Fibroblast of the aortic adventitia (primary cell): ENCODE measurements around a stretch of chr10.

DNA sequence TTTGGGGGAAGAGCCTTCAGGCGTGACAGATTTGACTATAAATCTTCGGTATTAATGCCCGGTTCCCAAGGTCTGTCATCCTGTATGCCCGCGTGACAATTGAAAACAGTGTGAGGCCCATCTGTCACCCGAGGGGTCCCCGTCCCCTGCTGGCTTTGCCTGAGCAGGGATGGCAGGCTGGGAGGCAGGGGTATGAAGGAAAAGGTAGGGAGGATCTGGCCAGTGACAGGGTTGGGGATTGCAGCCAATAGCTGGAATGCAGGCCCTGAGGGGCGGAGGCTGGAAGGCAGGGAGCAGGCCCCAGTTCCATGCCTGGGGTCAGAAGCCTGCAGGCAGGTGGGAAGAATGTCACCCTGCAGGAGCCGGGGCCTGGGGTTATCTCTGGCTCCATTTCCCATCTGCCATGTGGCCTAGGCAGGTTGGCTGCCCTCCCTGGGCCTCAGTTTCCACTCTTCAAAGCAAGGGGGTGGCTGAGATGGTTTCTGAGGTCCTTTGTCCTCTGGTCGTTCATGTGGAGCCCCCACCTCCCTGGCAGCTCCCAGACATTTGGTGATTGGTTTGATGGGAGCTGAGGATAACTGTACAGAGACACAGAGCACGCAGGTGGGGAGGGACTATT lies 78.9 kb downstream of the CDH23 start:
- CAGE, long polyA plus RNA = no peak

DNA sequence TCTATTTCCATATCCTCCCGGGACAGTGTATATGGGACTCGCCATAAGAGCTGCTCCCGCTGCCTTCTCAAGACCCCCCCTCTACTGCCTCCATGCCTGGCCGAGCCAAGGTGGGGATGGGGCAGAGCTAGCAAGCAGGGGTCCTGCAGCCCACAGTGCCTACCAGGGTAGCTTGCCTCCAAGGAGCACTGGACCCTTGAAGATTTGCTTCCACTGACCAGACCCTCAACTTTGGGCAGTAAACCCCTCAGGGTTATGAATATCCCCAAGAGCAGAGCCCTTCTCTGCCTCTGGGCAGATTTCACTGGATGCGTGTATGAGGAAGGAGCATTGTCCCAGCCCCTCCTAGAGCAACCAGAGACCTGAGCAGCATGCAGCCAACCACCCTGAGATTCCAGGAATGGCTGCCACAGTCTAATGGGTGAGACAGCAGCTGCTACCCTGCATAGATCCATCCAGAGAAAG lies 25.9 kb upstream of the C10orf105 start:
- CAGE, long polyA plus RNA = no peak

- CAGE, long polyA plus RNA = no peak
Observed at GRCh38 chr10:71748516-71749516, 24.5 kb downstream of the VSIR start.

DNA sequence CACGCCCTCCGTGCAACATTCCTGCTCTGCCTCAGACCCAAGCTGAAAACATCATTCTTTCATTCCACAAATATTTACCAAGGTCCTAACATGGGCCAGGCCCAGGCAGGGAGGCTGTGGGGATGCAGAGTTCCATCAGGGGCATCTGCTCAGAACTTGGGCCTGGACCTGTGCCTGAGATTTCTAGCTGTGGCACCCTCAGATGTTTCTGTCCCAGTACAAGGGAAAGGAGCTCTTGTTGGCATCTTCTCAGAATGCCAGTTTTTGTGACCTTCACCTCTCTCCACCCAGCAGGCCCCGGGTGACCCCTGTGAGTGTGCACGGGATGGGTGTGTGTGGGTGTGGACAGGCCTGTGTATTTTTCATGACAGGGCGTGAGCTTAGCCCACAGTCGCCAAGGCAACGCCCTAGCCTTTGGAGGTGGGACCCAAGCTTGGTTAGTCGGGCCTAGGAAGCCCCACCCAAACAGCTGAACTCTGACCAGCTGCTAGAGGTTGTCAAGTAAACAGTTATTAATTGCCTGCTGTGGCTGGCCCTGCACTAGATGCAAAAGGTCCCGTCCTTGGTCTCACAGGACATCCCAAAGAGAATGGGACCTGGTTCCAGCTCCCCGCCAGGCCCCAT lies 6.3 kb downstream of the VSIR start:
- CAGE, long polyA plus RNA = no peak

DNA sequence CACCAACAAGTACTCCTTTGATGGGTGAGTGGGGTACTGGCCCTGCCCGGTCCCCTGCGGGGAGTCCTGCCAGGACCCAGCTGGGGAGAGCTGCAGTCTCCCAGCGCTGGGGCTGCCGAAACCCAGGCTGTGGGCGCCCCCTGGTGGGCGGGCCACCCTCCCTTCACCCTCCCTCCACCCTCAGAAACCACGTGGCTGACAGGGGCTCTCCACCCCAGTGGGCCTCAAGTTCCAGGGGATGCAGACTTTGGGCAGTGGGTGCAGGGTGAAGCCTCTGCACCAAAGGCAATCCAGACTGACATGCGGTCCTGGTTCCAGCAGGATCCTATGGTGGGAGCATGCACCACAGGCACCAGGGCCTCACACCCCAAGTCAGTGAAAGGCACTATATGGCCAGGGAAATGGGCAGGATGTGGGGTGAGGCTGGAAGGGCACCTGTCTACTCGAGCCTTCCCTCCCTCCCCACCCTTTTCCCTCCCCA lies 38.7 kb upstream of the VSIR start:
- CAGE, long polyA plus RNA = no peak

- CAGE, long polyA plus RNA = no peak
Observed at GRCh38 chr10:71835746-71836844, 15.0 kb downstream of the PSAP start.

GRCh38 chr10:71851644-71852128 lies 635 bp upstream of the PSAP start:
- CAGE, long polyA plus RNA = no peak

- CAGE, long polyA plus RNA = no peak
Observed at GRCh38 chr10:71889905-71890787, 39.1 kb upstream of the PSAP start.

- CAGE, long polyA plus RNA = no peak
Observed at GRCh38 chr10:71965457-71966113, 1.4 kb downstream of the CHST3 start.

GRCh38 chr10:71970699-71972024 lies 7.0 kb downstream of the CHST3 start:
- CAGE, long polyA plus RNA = no peak

- CAGE, long polyA plus RNA = no peak
Observed at GRCh38 chr10:71998806-71999211, 34.6 kb downstream of the CHST3 start.

- CAGE, long polyA plus RNA = no peak
Observed at GRCh38 chr10:72073589-72074091, 14.7 kb downstream of the SPOCK2 start.

- CAGE, long polyA plus RNA = no peak
Observed at GRCh38 chr10:72260356-72261443, 13.0 kb upstream of the DDIT4 start.

GRCh38 chr10:72275161-72275775 lies 1.5 kb downstream of the DDIT4 start:
- CAGE, long polyA plus RNA = no peak

DNA sequence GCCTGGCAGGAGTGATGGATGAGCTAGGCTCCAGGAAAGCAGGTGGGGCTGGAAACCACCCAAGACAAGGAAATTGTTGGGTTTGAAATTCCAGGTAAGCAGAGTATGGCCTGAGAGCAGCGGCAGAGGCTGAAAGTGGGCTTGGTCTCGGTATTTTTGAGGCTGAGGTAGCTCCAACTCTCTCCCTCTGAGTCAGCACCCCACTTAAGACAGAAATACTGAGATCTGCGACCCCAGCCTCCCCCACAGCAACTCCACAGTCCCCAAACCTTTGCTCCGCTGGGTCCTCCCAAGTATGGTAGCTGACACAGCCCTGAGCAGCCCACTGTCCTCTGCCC lies 18.6 kb downstream of the DDIT4 start:
- CAGE, long polyA plus RNA = no peak

DNA sequence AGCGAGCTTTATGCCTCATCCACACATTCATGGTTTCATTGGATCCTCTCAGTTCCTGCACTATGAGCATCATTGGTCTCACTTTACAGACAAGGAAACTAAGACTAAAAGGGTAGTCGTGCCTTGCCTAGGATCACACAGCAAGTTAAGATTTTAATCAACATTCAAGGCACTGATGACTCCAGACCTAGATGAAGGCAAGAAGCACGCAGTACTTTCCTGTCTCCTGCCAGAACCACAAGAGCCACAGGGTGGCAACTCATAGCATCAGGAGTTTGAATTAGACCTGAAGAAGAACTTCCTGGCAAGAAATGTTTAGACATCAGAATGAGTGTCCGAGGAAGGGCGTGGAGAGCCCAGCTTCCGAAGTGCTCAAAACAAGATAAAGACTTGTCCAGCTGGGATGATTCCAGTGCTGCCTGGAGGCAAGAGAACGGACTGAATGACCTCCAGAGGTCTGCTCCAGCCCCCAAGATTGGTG lies 31.8 kb downstream of the DDIT4 start:
- CAGE, long polyA plus RNA = no peak

DNA sequence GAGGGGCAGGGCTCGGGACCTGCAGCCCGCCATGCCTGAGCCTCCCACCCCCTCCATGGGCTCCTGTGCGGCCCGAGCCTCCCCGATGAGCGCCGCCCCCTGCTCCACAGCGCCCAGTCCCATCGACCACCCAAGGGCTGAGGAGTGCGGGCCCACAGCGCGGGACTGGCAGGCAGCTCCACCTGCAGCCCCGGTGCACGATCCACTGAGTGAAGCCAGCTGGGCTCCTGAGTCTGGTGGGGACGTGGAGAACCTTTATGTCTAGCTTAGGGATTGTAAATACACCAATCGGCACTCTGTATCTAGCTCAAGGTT lies 28.6 kb downstream of the DNAJB12 start:
- CAGE, long polyA plus RNA = no peak

DNA sequence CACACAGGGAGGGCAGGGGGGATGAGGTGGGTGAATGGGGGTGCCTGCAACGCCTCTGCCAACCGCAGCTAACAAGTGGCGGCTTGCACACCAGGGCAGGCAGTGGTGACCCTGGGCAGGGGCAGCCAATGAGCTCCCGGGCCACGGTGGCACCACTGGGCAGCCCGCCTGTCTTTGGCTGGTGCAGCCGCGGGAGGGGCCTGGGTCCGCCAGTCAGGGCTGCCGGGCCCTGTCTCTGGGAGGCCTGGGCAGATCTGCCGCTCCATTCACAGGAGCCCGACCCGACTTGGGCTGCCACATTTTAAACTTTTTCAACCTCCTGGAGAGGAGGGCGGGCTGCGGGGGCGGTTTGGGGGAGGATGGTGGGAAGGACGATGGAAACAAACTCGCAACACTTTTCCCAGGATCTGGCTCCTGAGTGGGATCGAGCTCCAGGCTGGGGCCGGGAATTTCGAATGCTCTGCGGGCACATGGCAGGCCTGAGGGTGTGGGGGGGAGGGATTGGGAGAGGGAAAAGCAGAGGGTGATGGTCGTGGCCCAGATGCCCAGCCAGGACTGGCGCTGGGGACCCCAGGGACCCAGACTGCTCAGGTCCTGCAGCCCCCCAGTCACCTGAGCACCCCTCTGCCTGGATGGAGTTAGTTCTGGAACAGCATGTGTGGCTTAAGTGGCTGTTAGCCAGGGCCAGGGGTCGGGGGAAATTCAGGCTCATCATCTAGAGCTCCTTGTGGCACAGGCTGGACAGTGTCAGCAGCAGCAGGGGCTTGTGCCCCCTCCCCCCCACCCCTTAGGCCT lies 22.5 kb downstream of the DNAJB12 start:
- CAGE, long polyA plus RNA = no peak

DNA sequence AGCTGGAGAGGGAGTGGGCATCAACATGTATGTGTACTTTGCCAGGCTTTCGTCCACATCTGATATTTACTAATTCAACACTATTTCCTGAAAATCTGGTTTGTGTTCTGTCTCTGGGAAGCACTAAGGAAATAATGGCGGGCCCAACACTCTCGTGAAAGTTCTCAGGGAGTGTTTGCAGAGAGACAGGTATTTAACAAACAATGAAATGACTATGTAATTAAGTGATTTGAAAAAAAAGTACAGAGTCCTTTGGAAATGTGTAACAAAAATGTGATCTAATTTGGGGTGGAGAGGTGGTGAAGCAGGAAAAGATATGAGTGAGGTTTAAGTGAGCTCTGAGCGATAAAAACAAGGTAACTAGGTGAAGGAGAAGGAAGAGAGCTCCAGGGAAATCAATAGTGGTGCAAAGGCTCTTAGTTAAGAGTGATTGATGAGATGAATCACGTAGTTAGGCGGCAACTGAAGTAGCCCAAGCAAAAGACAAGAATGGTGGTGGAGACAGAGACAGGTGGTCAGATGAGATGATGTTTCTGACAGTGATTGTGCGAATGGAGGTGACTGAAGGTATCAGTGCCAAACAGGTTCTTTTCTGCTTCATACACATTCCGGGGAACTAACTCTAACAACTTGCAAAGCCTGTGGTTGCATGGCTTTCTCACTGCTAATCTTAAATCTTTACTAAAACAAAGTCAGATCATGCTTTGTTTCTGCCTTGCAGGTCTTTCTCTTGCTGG lies 95.4 kb upstream of the DNAJB12 start:
- CAGE, long polyA plus RNA = no peak

DNA sequence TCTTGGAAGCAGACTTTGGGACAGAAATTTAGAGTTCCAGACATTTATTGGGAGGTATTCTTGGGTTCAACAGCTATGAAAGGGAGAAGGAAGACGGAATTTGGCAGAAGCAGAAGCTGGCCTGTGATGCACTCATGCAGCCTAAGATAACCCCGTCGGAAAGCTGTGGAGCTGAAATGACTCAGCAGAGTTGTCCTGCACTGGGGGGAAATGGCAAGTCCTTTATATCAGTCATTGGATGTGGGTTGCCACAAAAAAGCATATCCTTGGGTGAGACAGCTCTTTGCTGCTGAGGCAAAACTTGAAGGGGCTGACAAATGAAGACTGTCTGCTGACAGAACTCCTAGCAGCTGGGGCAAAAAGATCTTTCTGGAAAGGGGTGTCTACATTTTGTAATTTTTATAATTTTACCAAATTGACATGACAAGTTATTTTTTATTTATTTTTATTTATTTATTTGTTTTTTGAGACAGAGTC lies 11.6 kb upstream of the MICU1 start:
- CAGE, long polyA plus RNA = no peak